Endometrial microvascular endothelial cells (primary cell): ENCODE measurements around a stretch of chr9.

DNA sequence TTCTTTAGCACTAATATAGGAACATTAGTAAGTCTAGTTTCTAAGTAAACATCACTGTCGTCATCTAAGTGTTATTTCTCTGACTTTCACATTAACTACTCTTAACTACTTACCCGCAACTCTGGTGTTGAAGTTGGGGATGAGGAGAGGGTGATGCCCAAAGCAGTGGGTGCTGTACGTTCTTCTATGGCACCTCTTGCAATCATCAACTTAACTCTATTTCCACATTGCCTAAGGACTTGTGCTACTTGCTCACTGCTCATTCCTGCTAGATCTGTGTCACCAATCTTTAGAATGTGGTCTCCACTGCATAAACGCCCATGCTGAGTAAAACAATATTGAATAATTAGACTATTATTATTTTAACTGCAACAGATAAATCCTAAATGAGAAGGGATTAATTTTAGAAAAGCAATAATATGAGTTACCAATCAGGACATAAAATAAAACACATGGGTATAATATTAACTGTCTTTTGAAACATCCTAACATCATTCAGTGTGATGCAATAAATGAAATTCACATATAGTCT is 60.0 kb downstream of the MPDZ start:
- RAMPAGE, long total RNA = no peak

GRCh38 chr9:13432945-13433392 is 153.5 kb upstream of the MPDZ start:
- RAMPAGE, long total RNA = start-site peak on the minus strand at chr9:13433013-13433101, 14 and 14 reads in 2 replicates

DNA sequence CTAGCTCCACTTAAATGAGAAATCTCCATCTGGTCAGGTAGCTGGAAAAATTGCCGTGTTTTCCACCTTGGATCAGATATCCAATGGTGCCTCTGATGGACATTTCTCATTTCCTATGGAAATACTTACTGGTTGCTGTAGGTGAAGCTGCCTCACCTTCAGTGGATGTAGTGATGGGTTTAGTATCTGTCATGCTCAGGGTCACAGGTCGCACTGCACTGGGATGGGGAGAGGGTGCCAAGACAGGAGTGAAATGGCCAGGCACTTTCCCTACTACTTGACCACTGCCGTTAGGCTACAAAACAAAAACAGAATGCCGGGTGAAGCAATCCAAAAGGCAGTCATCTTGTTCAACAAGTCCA is 197.9 kb downstream of the NFIB start:
- RAMPAGE, long total RNA = no peak

GRCh38 chr9:14218014-14218735 is 95.8 kb downstream of the NFIB start:
- RAMPAGE, long total RNA = no peak

- RAMPAGE, long total RNA = no peak
Observed at GRCh38 chr9:14312584-14313419, 1.1 kb downstream of the NFIB start.

DNA sequence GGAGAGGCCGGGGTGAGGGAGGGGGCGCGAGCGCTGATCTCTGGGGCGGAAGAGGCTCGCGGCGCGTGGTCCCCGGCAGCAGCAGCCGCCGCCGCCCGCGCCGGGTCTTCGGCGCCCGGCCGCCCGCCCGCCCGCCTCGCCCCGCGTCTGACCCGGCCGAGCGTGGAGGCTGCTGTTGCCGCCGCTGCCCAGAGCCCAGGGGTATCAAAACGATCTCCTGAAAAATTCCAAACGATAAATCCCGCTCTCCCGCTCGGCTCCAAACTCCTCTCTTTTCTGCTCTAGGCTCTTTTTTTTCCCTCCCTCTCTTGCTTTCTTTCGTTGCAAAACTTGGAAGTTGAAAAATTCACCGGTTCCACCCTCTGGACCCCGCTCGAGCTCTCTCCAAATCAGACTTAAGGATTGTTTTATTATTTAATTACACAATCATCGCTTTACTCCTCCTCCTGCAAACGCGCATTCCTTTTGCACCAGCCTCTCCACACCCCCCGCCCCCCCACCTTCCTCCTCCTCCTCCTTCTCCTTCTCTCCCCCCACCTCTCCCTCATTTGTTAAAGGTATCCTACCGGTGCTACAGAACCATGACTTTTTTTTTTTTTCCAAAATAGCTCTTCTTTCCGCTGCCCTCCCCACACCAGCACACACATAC is 389 bp upstream of the NFIB start:
- RAMPAGE, long total RNA = start-site peak on the minus strand centred at position 384 of the sequence, 27 bp wide, 42 and 91 reads in 2 replicates

- RAMPAGE, long total RNA = no peak
Observed at GRCh38 chr9:14419273-14419732, 105.4 kb upstream of the NFIB start.

DNA sequence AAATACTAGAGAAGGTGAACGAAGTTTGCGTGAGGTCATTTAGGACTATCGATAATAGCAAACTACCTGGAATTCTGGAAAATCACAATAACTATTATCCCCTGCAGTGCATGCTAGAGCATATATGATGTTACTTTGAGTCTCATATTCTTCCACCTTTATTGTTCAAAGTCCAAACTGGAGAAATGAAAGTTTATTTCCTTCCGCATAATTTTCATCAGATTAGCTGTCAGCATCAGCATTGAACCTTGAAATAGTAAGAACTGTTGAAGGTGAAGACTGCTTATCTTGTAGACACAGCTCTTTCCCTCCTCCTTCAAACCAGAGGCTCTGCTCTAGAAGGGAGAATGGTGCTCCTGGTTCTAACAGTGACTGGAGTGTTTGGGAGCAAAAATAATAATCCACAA is 170.7 kb downstream of the ZDHHC21 start:
- RAMPAGE, long total RNA = no peak

DNA sequence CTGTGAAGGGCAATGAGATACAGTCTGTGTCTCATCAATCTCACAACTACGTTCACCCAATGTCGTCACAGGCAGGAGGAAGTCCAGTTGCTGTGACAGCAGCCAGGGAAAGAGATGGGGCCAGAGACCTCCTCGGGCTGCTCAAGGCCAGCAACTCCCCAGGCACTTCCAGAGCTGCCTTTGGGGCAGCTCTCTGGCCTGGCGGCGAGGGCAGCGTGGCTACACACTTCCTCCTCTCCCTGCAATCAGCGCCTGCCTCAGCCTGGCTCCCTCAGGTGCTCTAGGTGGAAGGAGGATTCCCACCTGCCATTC is 159.3 kb downstream of the ZDHHC21 start:
- RAMPAGE, long total RNA = no peak

GRCh38 chr9:14692439-14693194 is 615 bp downstream of the ZDHHC21 start:
- RAMPAGE, long total RNA = no peak

DNA sequence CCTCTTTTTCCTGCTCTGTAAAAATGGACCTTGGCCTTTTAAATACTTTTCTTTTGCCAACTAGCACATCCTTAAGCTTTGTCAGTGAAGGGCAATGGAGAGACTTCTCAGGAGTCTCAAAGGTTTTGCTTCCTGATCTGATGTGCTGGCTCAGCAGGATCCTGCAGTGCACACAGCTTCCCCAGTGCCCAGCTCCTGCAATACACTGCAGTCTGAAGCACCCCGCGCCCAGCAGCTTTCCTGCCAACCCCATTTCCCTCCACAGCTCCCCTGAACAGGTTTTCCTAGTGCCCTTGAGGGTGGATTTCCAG is 8.2 kb downstream of the SNAPC3 start:
- RAMPAGE, long total RNA = no peak

- RAMPAGE, long total RNA = no peak
Observed at GRCh38 chr9:16213686-16214330, 656.7 kb downstream of the BNC2 start.

- RAMPAGE, long total RNA = no peak
Observed at GRCh38 chr9:16289652-16290131, 580.8 kb downstream of the BNC2 start.

- RAMPAGE, long total RNA = no peak
Observed at GRCh38 chr9:16317077-16317350, 553.5 kb downstream of the BNC2 start.

GRCh38 chr9:16337273-16337864 is 533.1 kb downstream of the BNC2 start:
- RAMPAGE, long total RNA = no peak

- RAMPAGE, long total RNA = no peak
Observed at GRCh38 chr9:16696135-16696676, 174.3 kb downstream of the BNC2 start.

DNA sequence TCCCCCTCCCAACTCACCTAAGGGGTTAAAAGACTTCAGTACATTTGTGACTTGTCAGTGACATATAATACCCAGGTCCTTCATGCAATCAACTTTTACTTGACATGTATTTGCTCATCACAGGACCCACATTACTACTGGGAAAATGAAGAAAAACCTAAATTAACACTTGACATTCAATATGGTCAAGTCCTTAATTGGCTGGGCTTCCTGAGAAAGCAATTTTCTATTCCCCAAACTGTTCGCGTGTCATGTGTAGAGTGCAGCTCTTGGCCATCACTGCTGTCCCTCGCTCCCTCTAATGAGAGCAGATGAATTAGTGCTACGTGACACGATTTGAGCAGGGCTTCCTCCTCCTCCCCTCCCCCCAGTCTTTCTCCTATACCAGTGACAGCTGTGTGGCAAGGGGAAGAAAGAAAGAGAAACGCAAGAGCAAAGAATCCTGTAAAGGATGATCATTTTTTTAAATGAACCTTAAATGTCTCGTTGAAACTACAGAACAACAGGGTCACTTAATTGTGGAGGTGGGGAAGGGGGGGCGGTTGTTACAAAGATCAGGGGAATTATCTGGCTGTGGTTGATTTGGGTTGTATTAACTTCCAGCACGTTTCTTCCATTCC is 159.6 kb downstream of the BNC2 start:
- RAMPAGE, long total RNA = no peak

DNA sequence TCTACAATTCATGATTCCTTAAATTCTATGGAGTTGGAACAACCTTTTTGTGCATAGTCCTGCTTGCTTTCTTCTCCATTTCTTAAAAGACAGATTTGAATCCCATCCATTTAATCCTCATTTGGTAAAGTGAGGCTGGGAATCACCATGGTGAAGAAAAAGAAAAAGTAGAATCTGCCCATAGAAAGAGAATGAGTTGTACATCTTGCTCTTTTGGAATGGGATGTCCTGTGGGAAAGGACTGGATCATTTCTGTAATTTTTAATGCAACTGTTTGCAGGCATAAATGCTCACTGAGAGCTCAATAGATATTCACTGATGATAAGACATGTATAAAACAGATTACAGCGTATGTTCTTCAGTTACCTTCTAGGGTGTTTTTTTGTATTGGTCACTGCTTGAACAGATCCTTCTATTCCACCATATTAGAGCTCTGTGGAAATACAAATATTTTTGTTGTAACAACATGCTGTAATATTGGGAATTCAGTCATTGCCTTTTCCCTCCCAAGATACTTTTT is 21.2 kb upstream of the SH3GL2 start:
- RAMPAGE, long total RNA = no peak

GRCh38 chr9:18178234-18178732 is 295.7 kb upstream of the ADAMTSL1 start:
- RAMPAGE, long total RNA = no peak

DNA sequence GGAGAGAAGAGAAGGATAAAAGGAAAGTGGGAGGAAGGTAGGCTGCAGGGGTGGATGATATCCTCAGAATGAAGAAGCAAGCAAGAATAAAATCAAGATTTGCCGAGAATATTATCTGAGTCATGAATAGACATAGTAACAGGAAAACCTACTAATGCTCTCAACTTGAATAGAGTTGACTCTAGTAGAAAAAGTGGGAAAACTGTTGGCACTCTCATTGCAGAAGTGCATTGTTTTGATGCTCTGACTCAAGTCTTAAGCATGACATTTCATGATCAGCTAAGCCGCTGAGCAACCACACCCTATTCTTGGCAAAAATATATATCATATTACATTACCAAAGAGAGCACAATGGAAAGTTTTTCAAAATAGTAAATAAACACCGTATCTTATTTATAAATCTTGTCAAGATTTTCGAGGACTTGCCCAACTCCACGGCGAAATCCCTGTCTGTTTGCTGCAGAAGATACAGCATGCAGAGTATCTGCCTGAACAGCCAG is 14.0 kb upstream of the ADAMTSL1 start:
- RAMPAGE, long total RNA = no peak